SJSA1 (cell line): ENCODE results near the genes ARRB1, MOGAT2 and THAP12.

DNA sequence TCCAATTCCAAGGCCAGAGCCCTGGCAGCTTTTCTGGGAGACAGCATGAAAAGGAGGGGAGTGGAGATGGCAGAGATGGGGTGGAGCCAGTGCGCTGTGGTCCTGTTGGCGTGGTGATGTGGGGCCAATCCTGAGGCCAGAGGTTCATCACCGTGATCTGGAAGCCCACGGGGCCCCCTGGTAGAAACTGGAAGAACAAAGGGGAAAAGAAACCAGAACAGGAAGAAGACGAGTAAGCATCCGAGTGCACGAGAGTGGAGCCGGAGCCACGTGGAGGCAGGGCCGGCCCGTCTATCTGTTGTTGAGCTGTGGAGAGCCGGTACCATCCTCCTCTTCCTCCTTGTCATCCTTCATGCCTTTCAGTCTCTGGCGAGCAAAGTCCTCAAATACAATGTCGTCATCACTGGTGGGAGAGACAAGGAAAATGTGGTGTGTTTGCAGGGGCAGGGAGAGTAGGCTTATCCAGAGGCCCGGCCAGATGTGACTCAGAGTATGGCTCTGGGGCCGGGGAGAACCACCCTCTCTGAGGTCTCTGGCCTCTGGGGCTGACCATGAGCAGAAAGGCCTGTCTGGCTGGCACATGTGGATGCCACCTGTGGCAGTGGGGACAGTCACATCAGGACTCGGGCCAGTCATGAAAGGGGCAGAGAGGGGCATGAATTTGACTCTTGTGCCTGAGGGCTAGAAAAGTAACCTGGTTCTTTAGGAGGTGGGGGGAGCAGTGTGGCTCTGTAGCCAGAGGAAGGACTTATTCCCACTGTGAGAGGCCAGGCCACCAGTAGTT lies 25.5 kb downstream of the TPBGL start:
- RAMPAGE, long total RNA, result no peak

DNA sequence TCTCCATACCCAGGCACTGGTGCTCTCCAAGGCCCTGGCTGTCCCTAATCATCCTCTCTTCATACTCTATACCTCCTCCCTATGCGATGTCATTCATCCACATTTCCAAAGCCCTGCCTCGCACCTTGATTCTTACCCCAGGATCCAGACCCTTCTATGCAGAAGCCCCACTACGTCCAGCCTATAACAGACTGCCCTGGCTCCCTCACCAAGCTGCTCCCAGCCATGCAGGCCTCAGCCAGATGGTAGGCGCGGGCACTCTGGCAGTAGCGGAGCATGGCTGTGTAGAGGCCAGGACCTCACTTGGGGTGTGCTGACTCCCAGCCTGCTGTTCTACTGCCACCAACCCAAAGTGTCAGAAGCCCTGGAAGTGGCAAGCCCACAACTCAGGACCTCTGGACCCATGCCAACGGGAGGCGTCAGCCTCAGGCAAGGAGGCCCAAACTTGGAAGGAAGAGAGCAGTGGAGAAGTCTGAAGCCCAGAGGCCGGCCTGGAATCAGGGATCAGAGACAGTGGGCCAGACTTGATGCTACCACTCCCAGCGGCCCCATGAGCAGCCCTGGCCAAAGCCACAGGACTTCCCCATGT lies 4.6 kb downstream of the ARRB1 start:
- RAMPAGE, long total RNA, result no peak

GRCh38 chr11:75351564-75352585 lies at the start of gene ARRB1:
TSS of gene ARRB1 (minus strand) at chr11:75351661.
- RAMPAGE, long total RNA, result no peak

DNA sequence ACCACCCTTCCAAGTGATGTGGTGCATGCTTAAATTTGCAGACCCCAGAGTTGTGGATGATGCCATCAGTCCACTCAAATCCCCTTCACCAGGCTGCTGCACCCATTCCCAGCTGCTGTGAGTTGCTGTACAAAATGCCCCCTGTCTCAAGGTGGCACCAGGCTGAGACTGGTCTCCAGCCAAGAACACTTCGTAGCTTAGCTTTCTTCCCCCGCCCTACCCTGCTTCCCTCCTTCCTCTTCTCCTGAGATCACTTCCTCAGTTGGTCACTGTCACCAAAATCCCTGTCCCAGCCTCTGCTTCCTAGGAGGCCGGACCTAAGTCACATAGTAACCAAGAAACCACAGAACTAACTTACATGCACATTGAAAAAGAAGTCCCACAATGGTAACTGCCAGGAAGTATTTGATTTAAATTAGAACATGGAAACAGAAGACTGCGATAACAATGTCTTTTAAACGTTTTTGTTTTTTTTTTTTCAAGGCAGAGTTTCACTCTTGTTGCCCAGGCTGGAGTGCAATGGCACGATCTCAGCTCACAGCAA lies 18.4 kb upstream of the ARRB1 start:
- RAMPAGE, long total RNA, result no peak

- RAMPAGE, long total RNA, result no peak
Measured at GRCh38 chr11:75380677-75380943, 18.7 kb upstream of the RPS3 start.

DNA sequence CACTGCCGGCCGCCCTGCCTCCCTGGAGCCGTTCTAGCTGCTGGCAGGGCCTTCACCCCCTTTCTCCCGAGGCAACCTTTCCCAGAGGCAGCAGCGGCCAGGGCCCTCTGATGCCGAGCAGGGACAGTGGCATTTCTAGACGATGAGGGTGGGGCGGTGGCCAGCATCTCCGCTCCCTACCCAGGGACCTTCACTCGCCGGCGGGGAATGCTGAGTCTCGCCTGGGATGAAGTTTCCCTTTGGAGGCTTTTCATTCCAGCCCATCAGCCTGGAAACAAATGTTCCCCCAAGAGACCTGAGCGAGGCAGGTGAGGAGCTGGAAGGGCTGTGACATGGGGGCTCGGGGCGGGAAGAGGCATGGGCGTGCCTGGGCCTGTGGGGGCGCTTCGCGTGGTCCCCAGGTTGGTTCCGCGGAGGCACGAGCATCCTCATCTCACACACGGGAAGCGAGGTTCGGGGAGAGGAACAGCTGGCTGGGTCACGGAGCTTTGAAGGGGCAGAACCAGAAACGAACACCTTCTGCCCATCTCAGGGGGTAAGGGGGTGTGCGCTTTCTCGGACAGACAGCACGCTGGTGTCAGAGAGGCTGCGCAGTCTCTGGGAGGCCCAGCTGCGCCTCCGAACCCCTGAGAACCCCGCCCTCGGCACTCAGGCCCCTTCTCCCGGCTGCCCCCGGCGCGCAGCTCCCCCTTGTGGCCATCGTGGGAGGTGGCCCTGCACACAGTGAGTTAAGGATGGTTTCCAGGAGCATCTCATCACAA lies 18.1 kb upstream of the KLHL35 start:
- RAMPAGE, long total RNA, result no peak

- RAMPAGE, long total RNA, result no peak
Measured at GRCh38 chr11:75490453-75491192, 35.1 kb downstream of the GDPD5 start.

- RAMPAGE, long total RNA, result no peak
Measured at GRCh38 chr11:75562422-75563126, 521 bp downstream of the SERPINH1 start.

DNA sequence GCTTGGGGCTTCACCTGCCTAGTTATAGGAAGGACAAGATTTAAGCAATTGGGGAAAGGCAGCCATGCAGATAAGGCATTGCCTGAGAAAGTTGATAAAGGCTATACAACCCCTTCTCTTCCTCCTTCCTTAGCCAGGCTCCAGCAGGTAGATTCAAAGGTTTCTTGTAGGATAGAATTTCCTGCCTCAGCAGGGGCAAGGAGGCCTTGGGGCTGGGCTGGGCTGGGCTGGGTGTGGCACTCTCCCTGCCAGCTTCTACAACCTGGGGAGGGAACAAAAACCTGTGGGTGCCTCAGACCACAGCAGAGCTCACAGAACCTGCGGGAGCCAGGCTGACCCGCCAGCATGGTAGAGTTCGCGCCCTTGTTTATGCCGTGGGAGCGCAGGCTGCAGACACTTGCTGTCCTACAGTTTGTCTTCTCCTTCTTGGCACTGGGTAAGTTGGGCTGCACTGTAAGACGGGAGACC lies at the start of gene MOGAT2:
MOGAT2 (plus strand) TSS at position 295 of the 468 bp plus-strand sequence.
- RAMPAGE, long total RNA, result no peak

- RAMPAGE, long total RNA, result no peak
Measured at GRCh38 chr11:75773400-75774111, 5.0 kb downstream of the DGAT2 start.

- RAMPAGE, long total RNA, result no peak
Measured at GRCh38 chr11:75786217-75787004, 17.8 kb downstream of the DGAT2 start.

DNA sequence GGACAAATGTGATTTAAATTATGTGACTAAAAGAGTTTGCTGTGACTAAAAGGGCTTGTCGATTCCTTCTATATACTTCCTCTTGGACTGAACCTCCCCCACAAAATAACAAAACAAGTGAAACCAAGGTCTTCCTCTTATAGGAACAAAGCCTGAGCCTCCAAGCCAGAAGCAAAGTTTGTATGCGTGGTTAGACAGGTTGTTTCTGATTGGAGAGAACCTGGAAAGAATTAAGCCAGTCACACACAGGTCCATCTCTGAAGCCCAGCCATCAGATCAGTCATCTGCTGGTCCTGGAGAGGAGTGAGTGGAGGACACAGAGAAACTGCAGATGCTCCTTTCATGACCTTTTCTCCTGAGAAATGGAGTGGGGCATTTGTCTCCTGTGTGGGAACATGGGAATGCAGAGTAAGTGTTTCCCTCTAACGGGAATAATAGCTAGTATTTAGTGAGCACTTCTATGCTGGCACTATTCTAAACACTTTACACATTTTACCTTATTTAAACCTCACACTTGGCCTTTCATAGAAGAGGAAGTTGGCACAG lies 77.0 kb downstream of the UVRAG start:
- RAMPAGE, long total RNA, result no peak

GRCh38 chr11:75911471-75911781 lies 96.4 kb downstream of the UVRAG start:
- RAMPAGE, long total RNA, result no peak

DNA sequence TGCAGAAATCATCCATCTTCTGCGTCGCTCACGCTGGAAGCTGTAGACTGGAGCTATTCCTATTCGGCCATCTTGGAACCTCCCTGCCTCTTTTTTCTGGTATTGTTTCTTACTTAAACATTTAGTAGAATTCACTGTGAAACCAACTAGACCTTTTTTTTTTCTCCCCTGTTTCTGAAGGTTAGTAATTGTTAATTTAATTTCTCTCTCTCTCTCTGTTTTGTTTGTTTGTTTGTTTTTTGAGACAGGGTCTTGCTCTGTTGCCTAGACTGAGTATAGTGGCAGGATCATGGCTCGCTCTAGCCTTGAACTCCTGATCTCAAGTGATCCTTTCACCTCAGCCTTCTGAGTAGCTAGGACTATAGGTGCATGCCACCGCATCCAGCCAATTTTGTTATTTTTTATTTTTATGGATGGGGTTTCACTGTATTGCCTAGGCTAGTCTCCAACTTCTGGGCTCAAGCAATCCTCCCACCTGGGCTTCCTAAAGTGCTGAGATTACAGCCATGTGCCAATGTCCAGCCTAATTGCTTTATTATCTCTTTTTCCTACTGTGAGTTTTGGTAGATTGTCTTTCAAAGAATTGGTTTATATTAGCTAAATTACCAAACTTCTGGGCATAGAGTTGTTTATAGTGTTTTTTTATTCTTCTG lies 165.1 kb downstream of the UVRAG start:
- RAMPAGE, long total RNA, result no peak

DNA sequence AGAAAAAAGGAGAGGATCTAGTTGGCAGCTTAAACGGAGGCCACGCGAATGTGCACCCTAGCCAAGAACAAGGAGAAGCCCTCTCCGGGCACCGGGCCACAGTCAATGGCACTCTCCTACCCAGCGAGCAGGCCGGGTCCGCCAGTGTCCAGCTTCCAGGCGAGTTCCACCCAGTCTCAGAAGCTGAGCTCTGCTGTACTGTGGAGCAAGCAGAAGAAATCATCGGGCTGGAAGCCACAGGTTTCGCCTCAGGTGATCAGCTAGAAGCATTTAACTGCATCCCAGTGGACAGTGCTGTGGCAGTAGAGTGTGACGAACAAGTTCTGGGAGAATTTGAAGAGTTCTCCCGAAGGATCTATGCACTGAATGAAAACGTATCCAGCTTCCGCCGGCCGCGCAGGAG lies 65.3 kb downstream of the WNT11 start:
- RAMPAGE, long total RNA, result no peak

- RAMPAGE, long total RNA, result no peak
Measured at GRCh38 chr11:76234210-76234691, 27.9 kb upstream of the WNT11 start.

GRCh38 chr11:76380670-76381761 lies at the start of gene THAP12:
TSS of gene THAP12 (minus strand) at chr11:76381132.
- RAMPAGE, long total RNA, result no peak

DNA sequence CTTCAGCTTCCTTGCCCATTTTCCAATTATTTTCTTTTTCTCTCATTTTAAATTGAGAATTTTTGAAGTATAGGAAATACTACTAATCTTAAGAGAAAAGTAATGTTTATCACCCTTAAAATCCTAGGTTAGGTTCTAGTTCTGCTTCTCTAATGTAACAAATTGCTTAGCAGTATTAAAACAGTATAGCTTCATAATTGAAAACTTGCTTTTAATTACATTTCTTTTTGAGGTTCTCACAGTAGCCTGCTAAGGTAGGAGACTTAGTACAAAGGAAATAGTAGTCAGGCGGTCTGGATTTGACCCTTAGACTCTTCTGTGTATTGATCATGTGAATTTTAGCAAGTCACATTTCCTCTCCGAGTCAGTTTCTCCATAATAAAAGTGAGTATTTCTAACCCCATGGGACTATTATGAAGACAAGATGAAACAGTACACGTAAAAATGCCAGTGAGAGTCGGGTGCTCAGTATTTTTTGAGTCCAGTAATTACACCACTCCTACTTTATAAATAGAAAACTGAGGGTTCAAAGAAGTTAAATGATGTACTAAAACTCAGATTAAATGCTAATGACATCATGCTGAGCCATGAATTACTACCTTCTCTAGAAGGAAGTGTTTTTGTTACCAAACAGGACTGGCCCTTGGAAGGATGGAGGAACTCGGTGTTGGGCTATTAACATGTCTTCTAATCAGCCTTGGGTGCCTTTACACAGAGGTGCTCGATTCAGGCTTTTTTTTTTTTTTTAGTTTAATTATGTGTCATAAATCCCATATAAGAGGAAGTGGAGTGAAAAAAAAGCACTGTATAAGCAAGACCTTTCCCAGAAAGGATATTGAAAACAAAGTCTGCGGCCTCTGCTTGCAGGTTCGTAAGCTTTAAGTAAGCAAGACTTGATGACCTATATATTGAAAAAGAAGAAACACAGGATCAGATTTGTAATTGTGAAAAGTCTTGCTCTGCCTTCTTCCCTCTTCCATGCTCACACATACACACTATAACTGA lies 108.9 kb downstream of the EMSY start:
- RAMPAGE, long total RNA, result no peak

DNA sequence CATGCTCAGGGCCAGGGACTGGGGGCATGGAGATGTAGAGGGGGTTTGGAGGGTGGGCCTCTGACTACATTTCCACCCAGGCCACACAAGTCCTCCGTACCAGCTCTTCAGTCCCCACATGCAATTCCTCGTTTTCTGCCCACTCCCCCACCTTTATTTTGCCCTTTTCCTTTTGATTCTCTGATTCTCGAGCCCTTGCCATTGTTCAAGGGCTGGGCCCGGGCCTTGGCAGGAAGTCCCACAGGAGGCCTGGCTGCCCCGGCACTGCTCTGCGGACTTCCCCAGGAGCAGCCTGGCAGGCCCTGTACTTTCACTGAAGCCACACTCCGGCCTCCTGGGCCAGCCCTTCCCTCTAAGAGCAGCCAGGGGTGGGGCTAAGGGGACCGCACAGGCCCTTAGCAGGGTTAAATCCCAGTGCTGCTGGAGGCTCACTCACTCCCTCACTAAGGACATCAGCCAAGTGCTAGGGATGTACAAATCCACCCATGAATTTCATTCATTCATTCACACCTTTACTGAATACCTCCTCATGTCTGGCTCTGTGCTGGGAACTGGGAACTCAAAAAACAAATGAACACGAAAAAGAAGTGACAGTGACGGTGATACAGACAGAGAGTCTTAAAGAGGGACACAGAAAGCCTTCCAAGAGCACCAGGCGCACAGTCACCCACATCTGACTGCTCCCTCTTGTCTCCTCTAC lies 4.1 kb downstream of the LRRC32 start:
- RAMPAGE, long total RNA, result no peak

DNA sequence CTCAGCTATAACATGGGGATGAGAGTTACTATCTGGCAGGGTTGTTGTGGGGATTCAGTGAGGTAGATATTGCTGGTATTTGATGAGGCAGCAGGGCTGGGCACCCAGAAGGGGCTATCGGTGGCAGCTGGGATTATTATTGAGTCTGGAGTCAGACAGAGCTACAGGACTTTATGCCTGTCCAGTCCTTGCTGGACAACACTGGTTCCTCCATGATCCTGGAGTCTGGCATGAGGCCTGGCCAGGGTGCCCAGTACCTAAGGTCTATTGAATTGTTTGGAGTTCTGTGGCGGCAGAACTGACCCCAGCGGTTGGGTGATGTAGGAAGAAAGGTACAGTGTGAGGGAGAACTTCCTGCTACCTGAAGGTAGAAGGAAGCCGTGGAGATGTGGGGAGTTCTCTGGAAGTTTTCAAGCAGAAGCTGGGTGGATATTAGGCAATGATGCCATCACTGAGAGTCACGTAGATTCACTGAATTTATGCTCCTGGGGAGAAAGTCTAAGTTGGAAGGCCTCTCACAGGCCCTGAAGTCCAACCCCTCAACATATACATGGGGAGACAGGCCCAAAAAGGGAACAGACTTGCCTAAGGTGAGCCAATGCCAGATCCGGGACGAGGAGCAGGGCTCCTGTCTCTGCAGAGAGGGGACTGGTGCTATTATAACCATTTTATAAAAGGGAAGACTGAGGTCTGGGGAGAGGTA lies 16.0 kb upstream of the TSKU start:
- RAMPAGE, long total RNA, result no peak